Omental fat pad (tissue), 4 donors: Measurements from ENCODE around the genes TEX13B, PSMD10, GNG5B, DCX and AMOT.

GRCh38 chrX:107776281-107776794 lies 751 bp upstream of the TSC22D3 start:
- PRO-cap: no peak
- RAMPAGE, long total RNA, 4 experiments: no peak in any of the 4 experiments

DNA sequence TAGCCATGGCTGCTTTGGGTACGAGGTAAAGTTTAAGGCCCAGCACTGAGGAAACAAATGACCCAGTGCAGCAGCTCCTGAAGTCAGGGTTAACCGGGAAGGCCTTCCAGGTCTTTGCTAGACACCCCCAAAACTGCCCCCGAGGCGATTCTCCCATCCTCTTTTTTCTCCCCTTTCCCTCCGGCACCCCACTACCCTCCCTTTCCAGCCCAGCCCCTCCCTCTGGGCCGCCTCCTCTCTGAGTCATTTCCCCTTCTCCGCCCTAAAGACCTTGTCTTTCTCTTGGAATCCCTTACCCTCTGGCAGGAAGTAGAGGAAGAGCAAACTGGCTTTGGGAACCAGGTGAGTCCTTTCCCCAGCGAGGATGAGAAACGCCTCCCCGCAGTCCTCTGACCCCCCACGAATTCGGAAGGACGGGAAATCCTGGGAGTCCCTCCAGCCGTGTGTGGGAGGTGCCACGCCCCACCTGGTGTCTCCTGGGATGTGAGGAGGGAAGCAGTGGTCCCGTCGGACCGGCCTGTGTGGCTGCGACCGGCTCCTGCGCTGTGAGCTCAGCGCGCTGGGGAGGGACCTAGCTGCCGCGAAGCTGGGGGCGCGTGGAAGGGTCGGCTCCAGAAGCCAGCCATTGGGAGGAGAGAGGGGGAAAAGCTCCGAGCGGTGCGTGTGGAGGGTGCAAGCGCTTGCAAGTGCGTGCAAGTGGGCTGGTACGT lies 46.5 kb downstream of the TEX13B start:
- PRO-cap: no peak
- RAMPAGE, long total RNA, 4 experiments: no peak in any of the 4 experiments

- PRO-cap: no peak
- RAMPAGE, long total RNA, 4 experiments: no peak in any of the 4 experiments
Observed at GRCh38 chrX:107982248-107982653, at the start of gene TEX13B. TSS of gene TEX13B (minus strand) at chrX:107982370.

DNA sequence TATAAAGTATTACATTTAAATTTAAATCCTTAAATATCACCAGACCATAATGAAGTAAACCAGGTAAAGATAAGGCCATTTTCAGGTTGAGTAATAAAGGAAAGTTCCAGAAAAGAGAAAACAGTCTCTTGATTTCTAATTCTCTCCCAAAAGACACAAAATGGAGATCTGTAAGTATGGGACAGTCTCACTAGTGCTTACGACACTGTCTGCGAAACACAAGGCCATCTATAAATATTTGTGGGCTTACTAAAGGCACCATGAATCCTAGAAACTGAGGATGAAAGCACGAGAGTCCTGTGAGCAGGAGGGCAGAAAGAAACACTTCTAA lies 943 bp downstream of the PSMD10 start:
- PRO-cap: no peak
- RAMPAGE, long total RNA, 4 experiments: no peak in any of the 4 experiments

GRCh38 chrX:108090863-108091937 lies at the start of gene PSMD10:
TSS of gene PSMD10 (minus strand) at chrX:108091542.
- PRO-cap: no peak
- RAMPAGE, long total RNA, 4 experiments: start-site peak on the plus strand in 4 of 4 experiments, at chrX:108091767-108091819 at its widest, 45 to 166 reads per replicate; start-site peak on the minus strand in 4 of 4 experiments, at chrX:108091523-108091592 at its widest, 36 to 140 reads per replicate

GRCh38 chrX:108091938-108092419 lies 401 bp downstream of the ATG4A start:
- PRO-cap: no peak
- RAMPAGE, long total RNA, 4 experiments: no peak in any of the 4 experiments

GRCh38 chrX:109625330-109625555 lies 271 bp upstream of the KCNE5 start:
- PRO-cap: no peak
- RAMPAGE, long total RNA, 4 experiments: no peak in any of the 4 experiments

- PRO-cap: no peak
- RAMPAGE, long total RNA, 4 experiments: no peak in any of the 4 experiments
Observed at GRCh38 chrX:109890966-109891243, 112.0 kb upstream of the TMEM164 start.

GRCh38 chrX:110003444-110003701 lies 459 bp downstream of the TMEM164 start:
- PRO-cap: no peak
- RAMPAGE, long total RNA, 4 experiments: no peak in any of the 4 experiments

DNA sequence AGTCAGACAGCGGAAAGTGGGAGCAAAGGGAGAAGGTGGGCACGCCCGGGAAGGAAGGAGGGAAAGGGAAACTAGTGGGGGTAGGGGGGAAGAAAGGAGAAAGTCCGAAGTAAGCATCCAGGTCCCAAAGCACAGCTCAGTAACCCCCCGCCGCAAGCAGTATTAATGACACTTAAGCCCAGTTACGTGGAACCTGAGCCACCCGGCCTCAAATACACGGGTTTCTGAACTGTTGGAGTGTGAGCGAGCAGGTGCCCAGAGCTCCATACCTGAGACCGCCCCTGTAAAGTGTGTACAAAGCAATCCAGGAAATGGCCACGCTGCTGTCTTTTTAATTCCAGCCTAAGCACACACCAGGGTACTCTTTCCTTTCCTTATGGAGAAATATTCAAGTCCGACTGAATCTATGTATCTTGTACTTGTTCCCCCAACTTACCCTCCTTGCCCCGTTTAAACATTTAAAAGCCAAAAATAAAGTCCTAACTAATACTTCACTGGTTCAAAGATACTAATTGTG lies 587 bp upstream of the AMMECR1 start:
- PRO-cap: no peak
- RAMPAGE, long total RNA, 4 experiments: no peak in any of the 4 experiments

- PRO-cap: no peak
- RAMPAGE, long total RNA, 4 experiments: no peak in any of the 4 experiments
Observed at GRCh38 chrX:110346568-110347014, at the start of gene GNG5B. TSS of gene GNG5B (minus strand) at chrX:110346973.

- PRO-cap: no peak
- RAMPAGE, long total RNA, 4 experiments: no peak in any of the 4 experiments
Observed at GRCh38 chrX:111411944-111412356, at the start of gene DCX. TSS of gene DCX (minus strand) at chrX:111412192.

DNA sequence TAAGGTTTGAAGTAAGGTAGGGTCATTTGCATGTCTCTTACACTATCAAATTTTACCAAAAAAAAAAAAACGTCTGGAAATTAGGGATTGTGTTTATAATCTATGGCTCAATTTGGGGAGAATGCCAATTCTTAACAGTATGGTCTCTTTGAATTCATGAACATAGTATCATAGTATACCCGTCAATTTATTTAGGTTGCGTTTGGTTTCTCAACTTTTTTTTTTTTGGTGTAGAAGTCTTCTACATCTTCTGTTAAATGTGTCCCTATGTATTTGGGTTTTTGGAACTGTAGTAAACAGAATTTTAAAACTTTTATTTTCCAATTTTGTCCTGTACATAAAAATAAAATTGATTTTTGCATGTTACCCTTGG lies 68.5 kb downstream of the ALG13 start:
- PRO-cap: no peak
- RAMPAGE, long total RNA, 4 experiments: no peak in any of the 4 experiments

GRCh38 chrX:111868835-111869280 lies 7.1 kb upstream of the TRPC5OS start:
- PRO-cap: no peak
- RAMPAGE, long total RNA, 4 experiments: no peak in any of the 4 experiments

DNA sequence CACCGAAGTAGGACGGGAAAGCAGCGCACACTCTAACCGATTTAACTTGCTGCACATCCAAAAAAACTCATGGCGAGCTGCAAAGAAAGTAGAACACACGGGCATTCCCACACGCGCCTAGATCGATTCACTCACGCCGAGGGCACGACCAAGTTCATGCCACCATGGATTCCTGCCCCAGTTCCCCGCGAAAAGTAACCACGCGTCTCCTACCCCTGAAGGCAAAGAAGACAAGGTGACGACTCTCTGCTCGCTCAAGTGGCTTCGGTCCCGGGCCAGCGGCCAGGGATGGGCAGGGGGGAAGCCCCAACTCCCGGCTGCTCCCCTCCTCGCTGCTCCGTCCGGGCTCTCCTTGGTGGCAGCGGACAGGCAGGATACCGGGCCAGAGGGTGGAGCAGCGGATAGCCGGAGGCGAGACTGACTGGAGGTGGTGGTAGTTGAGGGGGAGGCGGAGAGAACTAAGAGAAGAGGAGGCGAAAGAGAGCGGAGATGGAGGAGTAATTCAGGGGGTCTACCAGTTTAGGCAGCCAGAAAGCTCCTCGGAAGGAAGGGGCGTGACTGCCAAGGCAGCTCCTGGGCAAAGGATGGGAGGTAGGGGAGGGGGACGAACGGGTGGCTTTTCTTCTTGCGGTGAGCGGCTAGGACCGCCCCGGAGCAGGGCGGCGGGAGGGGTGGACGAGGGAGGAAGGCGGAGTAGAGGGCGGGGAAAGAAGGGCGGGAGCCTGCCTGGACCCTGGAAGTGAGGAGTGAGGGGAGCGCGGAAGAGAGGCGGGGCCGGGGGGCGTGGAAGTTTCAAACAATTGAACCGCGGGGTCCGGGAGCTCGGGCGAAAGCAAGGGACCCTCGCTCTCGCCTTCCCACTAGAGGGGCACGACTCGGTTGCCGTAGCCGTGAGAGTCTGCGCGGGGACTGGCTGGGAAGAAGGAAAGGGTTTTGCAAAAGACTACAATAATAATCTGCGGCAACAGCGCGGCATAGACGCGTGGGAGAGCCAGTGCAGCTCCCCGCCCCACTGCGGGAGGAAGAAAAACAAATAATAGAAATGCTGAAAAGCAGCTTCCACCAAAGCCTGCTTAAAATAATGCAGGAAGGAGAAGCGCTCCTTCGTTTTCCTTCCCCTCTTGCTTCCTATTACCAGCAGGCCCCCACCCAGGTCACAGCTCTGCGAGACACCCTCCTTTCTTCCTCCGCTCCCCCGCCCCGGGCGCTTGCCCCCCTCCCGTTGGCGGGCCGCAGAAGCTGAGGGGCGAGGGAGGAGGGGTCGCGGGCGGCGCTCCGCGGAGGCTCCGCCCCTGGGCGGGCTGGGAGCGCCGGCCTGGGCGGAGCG lies at the start of gene AMOT:
Gene AMOT, minus strand, starts transcription at position 593 of the 1,327 bp plus-strand sequence.
- PRO-cap: no peak
- RAMPAGE, long total RNA, 4 experiments: start-site peak on the minus strand in 3 of 4 experiments, centred at positions 311 to 647 of the sequence, 6 to 22 reads per replicate

DNA sequence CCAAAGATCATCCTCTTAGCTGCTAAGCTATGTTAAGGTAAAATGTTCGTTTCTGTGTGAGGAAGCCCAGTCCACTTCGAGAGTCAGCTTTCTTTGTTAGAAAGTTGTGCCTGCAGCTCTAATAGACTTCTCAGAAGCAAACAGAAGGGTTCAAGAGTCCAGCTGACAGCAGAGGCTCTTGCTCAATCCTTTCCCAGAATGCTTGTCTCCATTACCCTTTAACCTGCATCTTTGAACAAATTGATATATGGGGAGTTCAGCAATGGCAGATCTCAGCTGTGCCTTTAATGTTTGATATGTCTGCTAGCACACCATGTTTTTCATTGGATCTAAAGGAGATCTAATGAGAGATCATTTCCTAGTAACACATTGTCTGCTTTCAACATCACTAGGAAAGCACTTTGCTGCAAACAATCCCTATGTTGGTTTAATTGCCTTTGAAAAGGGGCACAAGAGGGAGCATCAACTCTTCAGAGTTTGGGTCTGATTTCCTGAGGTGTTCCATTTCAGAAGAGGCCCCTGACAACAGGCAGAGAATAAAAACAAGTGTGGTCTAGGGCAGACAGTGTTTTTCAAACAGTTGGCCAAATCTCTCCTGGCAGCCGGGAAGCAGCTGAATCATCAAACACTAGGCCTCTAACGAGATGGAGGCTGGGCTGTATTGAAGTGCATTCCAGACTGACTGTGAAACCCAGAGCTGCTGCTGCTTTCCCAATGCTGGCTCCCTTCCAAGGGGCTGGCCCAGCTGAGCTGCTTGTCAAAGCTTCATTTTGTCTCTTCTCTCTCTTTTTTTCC lies 55.5 kb downstream of the LUZP4 start:
- PRO-cap: no peak
- RAMPAGE, long total RNA, 4 experiments: no peak in any of the 4 experiments

DNA sequence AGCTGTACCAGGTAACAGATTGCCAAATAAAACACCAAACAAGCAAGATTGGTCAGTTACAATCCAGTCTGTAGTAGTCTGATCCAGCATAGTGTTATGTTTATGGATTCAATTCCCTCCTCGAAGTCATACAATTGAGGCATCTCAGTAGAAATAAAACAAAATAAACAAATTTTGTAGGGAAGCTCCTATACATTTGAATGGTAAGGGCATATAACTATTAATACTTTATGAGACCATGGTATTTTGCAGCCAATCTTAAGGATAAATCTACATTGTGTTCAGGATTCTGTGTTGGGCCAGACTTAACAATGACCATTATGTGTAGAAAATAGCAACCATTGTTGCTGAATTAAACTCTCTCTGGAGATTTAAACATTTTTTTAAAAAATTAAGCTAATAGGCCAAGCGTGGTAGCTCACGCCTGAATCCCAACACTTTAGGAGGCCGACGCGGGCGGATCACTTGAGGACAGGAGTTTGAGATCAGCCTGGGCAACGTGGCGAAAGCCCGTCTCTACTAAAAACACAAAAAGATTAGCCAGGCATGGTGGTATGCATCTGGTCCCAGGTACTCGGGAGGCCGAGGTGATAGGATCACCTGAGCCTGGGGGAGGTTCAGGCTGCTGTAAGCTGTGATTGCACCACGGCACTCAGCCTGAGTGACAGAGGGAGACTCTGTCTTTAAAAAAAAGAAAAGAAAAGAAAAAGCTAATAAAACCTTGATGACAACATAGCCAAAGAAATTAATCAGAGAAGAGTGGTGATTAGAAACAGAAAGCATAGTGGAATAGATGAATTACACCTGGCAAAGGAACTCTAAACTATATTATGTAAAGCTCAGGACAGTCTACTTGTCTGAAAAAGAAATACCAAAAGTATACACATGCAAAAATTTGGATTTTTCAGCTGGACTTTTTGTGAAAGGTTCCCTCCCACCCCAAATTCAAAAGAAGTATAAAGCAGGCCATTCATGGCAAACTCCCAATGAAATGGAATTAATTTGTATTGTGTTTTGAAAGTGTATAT lies 21.7 kb downstream of the PLS3 start:
- PRO-cap: no peak
- RAMPAGE, long total RNA, 4 experiments: no peak in any of the 4 experiments

DNA sequence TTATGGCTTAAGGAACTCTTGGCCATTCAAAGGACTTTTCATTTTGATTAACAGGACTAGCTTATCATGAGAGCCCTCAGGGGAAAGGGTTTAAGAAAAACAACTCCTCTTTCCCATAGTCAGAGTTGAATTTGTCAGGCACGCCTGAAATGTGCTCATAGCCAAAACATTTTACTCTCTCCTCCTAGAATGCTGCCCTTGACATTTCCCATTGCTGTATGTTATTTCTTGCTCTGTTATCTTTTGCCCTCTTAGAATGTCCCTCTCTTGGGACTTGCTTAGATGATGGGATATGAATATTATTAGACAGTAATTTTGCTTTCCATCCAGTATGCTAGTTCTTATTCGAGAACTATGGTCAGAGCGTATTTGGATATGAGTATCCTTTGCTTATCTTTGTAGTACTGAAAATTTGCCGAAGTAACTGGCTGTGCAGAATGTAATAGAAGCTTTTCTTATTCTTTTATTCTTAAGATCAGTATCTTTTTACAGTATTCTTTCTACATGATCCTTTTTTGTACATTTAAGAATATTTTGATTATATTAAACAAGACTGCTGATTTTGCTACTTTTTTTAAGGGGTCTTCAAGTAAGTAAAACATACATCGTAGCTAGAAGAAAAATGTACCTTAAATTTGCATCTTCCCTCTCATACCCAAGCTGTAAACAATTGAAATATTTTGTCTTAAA lies 88.8 kb downstream of the PLS3 start:
- PRO-cap: no peak
- RAMPAGE, long total RNA, 4 experiments: no peak in any of the 4 experiments

- PRO-cap: no peak
- RAMPAGE, long total RNA, 4 experiments: no peak in any of the 4 experiments
Observed at GRCh38 chrX:116707944-116708345, 245.2 kb upstream of the CT83 start.

GRCh38 chrX:117299226-117299425 lies 817.5 kb downstream of the KLHL13 start:
- PRO-cap: no peak
- RAMPAGE, long total RNA, 4 experiments: no peak in any of the 4 experiments